A673 (cell line): ENCODE data around the genes SEMA3B, HYAL3, IQCF1 and PCBP4.

DNA sequence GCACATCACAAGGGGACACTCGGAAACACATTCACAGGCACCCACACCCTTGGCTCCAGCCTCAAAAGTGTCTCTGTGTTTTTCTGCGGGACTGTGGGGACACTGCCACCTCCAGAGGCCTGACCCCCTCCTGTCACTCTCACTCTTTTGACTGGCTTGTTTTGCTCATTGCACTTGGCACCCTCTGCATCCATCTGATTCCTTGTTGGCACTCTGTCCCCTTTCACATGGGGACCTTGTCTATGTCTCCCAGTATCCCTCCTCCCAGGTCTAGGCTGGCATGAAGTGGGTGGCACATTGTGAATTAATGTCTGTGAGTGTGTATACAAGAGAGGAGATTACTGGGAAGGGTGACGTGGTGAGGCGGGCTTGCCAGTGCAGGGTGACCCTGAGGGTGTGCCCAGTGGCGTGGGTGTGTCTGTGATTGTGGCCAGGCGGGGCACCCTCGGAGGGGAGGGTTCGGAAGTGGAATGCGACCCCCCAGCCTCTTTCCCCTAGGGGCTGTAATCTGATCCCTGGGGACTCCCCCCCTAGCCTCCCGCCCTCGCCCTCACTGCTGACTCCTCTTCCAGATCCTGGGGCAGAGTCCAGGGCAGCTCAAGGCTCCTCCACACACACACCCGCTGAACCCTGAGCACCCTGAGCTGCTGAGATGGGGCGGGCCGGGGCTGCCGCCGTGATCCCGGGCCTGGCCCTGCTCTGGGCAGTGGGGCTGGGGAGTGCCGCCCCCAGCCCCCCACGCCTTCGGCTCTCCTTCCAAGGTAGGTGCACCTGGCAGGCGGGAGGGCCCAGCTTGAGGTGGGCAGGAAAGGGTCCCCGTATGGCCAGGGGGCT, at the start of gene SEMA3B:
Gene SEMA3B (plus strand): TSS at position 559 of the 834 bp plus-strand sequence.
- PRO-cap, result no peak

DNA sequence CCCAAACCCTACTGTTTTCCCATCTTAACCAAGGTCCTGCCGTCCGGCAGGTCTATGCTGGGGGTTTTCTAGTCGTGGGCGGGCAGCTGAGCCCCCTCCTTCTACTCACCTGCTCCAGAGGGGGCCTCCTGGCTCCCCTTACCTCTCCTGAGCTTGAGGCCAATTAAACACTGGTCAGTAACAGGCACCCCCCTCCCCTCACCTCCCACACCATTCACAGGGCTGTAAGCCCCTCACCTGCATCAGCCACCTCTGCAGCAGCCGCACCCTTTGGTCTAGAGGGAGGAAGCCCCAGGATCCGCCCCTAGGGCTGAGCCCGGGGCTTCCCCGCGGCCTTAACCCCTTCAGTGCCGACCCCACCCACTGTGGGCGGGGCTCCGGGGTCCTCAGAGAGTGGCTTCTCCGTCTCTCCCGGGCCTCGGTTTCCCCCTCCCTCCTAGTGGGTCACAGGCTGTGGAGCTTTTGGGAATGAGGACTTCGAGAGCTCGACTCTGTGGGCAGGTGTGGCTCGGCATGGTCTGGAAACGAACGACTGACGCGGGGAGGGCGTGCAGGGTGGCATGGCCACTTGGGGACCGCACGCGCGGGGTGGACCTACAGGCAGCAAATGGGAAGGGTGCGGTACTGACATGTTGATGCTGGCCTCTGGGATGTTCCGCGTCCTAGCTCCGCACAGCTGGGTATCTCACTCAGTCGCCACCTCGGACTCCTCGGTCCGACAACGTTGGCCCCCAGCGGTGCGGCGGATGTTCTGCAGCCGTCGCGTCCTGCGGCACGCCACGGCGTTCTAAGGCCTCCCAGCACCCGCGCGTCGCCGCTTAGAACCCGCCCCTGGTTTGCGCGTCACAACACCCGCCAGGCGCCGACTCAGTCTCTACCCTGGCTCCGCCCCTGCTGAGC, at the start of gene HYAL3:
Gene HYAL3 (minus strand): TSS at position 822 of the 900 bp plus-strand sequence.
- PRO-cap, result unidirectional peak, plus-strand start at position 363 of the sequence; bidirectional peak, plus-strand start outside the sequence, minus-strand start at position 789 of the sequence

GRCh38 chr3:50382136-50382919, 23.0 kb upstream of the TMEM115 start:
- PRO-cap, result no peak

- PRO-cap, result no peak
These were observed 18.0 kb downstream of the HEMK1 start for GRCh38 chr3:50587119-50587928.

DNA sequence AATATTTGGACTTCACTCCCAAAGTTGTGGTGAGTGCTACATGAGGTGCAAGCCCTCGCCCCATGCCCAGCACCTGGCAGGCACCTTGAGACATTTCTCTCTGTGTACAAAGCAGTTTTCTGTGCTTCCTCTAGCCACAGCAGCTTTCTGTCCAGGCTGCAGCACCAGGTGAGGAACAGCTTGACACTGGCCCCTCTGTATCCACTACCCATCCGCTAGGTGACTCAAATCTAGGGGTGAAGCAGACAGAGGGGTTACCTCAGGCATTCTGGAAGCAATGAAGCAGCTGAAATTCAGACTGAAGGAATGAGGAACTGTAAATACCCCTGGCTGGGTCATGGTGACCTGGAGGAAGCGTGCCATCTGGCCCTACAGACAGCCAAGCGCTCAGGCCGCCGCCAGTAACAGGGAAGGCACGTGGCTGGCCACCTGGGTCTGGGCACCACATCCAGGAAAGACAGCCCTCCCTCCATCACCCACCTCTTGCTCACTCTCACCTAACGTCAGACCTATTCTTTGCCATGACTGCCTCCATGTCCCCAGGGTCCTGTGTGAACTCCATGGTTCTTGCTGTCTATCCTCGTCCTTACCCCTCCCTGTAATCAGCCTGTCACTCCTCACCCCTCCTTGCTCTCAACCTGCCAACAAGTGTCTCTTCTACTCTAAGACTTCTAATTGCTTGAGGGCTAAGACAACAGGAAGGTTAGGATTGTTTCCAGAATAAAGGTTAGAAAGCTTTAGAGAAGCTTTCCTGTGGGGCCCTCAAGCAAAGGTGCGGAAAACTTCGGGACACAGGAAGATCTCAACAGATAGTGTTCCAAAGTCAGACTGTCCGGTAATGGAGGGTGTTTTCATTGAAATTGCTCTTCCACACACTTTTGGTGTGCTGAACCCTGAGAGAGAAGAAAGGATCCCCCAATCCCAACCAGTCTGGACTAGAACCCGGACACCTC, 6.4 kb downstream of the CISH start:
- PRO-cap, result no peak

GRCh38 chr3:50620365-50621279, 3.7 kb downstream of the MAPKAPK3 start:
- PRO-cap, result no peak

DNA sequence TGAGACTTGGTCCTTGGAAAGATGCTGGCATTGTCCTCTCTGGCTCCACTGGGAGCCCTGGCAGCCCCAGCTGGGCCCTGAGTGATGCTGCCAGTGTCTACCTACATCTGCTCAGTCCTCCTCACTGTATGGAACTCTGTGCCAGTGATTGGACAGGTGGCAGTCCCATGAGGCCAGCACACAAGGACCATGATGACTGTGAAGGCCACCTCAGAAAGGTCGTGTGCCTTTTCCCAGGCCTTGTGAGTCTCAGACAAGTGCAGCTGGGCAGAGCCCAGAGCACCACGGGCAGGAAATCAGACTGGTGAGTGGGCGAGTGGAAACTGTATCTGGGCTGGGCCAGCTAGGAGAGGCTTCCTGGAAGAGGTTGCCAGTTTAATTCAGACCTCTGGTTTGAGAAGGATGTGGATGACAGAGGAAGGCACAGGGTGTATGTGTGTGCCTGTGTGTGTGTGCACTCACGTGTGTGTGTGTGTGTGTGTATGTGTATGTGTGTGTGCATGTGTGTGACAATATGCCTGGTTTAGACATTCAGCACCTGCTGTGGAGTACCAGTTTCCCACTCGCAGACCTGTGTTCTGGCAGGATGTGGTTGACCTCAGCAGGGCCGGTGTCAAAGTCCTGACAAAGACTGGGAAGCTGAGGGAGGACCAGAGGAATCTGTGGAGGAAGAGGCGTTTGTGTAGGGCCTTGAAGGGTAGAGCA, 7.0 kb downstream of the MAPKAPK3 start:
- PRO-cap, result no peak

DNA sequence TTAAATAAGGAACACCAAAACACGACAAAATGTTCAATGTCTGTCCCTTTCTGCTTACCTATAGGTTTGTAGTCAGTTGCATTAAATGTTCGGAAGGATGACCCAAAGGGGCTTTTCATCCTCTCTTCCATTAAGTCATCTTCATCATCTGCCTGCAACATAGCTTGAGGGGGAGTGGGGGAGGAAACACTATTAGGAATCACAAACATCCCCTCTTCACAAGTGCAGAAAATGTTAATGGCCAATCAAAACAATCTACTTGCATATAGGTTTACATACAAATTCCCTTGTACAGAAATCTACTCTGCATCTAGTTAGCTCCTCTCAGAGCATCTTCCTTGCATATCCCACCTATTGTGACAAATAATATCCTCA, 22.1 kb downstream of the RBM15B start:
- PRO-cap, result no peak

GRCh38 chr3:51414542-51414921, 23.4 kb downstream of the RBM15B start:
- PRO-cap, result no peak

GRCh38 chr3:51684366-51684829, 13.3 kb downstream of the TEX264 start:
- PRO-cap, result no peak

DNA sequence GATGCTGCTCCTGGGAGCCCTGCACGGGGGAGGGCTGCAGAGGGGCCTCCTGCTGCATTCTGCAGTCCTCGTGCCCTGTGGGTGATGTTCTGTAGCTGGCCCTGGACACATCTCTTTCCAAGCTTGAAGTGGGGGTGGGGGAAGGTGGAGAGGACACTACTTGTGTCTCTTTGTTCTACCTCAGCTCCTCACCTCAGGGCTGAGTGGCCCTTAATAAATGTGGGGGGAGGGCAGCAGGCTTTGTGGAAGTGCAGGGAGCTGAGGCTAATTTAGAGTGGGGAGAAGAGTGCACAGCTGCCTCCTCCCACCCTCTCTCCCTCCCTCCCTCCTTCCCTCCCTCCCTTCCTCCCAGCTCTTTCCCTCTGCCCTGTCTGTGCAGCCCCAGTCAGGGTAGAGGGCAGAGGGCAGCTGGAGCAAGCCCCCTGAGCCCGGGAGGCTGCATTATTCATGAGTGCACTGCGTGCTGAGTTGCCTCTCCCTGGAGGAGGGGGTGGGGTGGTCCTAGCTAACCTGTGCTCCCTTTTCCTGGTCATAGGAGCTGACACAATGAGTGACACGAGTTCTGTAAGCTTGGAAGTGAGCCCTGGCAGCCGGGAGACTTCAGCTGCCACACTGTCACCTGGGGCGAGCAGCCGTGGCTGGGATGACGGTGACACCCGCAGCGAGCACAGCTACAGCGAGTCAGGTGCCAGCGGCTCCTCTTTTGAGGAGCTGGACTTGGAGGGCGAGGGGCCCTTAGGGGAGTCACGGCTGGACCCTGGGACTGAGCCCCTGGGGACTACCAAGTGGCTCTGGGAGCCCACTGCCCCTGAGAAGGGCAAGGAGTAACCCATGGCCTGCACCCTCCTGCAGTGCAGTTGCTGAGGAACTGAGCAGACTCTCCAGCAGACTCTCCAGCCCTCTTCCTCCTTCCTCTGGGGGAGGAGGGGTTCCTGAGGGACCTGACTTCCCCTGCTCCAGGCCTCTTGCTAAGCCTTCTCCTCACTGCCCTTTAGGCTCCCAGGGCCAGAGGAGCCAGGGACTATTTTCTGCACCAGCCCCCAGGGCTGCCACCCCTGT, 3.4 kb upstream of the GRM2 start:
- PRO-cap, result no peak

GRCh38 chr3:51903166-51903485, at the start of gene IQCF1:
TSS of gene IQCF1 (minus strand) at chr3:51903353.
- PRO-cap, result no peak

GRCh38 chr3:51963737-51964886, 3.1 kb downstream of the PCBP4 start:
- PRO-cap, result no peak

GRCh38 chr3:51967283-51967712, at the start of gene PCBP4:
TSS of gene PCBP4 (minus strand) at chr3:51967454.
- PRO-cap, result bidirectional peak, plus-strand start at chr3:51967615, minus-strand start at chr3:51967445

DNA sequence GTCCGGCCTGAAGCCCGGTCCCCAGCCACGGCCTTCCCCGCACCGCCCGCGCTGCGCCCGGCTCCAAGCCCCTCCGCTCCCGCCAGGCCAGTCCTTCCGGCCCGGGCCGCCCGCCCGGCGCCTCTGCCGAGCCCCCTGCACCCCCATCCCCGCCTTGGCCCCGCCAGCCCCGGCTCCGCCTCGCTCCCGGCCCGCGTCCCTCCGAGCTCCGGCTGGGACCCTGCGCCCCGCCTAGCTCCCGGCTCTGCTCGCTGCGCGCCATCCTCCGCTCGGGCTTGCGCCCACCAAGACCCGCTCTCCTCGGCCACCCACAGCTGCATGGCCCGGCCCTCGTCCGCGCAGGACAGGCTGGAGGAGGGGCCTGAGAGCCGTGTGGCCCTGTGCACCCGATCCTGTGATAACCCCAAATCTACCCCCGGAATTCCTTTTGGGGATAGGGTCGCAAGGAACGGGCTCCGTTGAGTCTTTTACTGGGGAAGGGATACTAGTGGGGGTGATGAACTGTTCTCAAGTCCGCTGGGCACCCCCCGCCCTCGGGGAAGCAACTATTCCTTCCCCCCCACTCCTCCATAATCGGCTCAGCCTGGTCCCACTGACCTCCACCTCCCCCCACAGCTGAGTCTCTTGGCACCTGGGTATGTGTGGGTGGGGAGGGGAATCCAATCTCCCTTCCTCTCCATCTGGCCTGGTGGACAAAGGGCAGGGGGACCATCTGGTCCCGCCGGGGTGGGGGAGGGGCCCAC, 630 bp upstream of the PCBP4 start:
- PRO-cap, result no peak

DNA sequence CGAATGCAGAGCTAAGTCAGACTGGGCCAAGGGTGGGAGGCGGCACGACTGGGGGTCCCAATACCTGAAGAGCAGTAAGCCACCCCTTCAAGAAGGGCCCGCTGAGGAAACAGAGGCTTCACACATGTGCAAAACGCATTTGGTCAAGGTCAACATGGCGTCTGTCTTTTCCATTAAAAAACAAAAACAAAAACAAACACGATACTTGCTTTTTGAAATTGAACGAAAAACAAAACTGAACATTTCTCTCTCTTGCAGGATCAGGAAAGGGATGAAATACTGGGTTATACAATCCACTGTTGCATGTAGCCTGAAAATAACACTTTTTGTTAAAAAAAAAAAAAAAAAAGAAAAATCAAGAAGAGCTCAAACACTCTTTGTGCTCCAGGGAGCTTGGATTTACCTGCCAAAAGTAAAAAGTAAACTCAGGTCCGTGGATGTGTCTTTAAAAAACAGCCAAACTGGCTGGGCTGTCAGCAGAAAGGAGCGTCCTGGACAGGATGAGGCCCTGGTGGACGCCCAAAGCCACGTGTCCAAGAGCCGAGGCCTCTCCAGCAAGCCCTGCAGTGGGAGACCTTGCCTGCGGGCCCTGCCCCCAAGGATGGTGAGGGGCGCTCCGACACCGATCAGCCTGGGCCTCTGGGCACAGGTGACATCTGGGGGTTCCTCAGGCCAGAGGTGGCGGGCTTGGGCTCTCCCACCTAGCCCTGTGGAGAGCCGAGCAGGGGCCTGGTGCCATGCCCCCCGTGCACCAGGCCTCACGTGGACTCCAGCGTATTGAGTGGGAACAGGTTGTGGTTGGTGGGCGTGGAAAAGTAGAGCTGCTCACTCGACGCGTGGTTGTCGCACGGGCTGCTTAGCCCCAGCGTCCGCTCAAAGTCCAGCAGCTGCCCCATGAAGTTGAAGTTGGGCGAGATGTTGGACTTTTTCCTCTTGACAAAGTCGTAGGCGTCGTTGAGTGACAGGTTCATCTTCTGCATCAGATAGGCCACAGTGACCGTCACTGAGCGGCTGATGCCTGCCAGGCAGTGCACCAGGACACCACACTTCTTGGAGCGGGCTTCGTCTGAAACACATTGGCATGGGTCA, 6.0 kb downstream of the DUSP7 start:
- PRO-cap, result no peak

- PRO-cap, result no peak
These were observed 33.8 kb upstream of the DUSP7 start for GRCh38 chr3:52089969-52090748.

- PRO-cap, result no peak
These were observed 44.7 kb downstream of the POC1A start for GRCh38 chr3:52109448-52110047.

- PRO-cap, result no peak
These were observed 2.1 kb upstream of the ALAS1 start for GRCh38 chr3:52195729-52196346.

GRCh38 chr3:52225969-52226298, 489 bp upstream of the TLR9 start:
- PRO-cap, result no peak